Fibroblast of villous mesenchyme (primary cell): ENCODE results near the genes PSMD13 and PTDSS2.

GRCh38 chr11:204382-205199 lies 2.6 kb downstream of the BET1L start:
- CAGE, long polyA plus RNA, result no peak

DNA sequence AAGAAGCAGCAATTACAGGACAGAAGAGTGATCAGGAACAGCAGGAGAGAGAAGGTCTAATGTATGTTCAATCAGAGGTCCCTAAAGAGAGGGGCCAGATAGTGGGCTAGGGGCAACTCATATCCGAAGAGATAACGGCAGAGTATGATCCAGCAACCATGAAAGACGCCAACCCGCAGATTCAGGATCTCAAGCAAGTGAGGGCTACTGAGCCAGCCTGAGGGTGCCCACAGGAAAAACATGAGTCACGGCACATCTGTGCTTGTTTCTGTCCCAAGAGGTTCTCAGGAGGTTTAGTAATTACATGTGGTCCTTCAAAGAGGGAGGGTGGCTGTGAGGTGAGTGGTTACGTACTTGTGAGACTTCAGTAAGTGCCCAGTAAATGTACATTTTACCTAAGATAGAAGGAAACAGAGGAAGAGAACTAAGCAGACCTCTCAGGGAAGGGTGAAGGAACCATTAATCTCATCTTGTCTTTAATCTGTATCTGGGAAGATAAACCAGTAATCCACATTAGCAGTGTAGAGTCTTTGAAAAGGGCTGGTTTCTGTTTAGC lies 10.4 kb downstream of the SIRT3 start:
- CAGE, long polyA plus RNA, result no peak

DNA sequence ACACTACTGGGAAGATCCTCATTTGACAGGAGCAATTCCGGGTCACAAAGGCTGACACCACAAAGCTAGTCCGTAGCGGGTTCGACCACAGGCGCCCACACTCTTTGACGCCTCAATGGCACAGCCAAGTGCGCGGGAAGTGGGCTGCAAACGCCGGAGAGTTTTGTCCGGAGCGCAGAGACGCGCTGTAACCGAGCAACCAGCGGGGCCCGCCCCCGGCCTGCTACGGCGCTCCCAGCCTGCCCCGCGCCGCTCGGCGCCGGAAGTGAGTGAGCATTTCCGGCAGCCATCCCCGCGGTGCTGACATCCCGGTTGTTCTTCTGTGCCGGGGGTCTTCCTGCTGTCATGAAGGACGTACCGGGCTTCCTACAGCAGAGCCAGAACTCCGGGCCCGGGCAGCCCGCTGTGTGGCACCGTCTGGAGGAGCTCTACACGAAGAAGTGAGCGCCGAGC lies at the start of gene PSMD13:
Gene PSMD13 (plus strand): TSS at position 272 of the 453 bp plus-strand sequence.
- CAGE, long polyA plus RNA, result no peak

GRCh38 chr11:309025-309844 lies 1.6 kb downstream of the IFITM2 start:
- CAGE, long polyA plus RNA, result no peak

DNA sequence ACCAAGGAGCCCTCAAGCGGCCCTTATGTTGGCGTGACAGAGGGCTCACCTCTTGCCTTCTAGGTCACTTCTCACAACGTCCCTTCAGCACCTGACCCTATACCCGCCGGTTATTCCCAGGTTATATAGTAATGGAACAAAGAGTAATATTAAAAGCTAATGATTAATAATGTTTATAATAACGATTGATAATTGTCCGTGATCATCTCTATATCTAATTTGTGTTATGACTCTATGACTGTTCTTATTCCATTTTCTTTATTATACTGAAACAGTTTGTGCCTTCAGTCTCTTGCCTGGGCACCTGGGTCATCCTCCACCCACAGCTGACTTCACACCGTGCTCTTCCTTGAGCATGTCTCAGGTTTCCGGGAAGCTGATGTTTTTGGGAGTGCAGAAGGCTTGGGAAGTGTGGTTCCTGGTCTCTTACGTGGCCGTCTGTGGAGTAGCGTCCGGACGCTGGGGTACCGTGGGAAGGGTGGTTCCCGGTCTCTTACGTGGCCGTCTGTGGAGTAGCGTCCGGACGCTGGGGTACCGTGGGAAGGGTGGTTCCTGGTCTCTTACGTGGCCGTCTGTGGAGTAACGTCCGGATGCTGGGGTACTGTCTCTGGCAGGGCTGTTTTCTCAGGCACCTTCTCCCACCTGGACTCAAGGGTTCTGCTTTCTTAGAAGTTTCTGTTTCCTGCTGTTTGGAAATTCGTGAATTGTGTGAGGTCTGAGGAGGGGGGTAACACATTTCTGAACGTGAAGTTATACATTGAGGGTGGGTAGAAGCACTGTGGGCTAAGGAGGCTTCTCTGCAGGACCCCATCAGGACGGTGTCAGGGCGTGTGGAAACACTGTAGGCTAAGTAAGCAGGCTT lies 5.0 kb upstream of the IFITM3 start:
- CAGE, long polyA plus RNA, result no peak

DNA sequence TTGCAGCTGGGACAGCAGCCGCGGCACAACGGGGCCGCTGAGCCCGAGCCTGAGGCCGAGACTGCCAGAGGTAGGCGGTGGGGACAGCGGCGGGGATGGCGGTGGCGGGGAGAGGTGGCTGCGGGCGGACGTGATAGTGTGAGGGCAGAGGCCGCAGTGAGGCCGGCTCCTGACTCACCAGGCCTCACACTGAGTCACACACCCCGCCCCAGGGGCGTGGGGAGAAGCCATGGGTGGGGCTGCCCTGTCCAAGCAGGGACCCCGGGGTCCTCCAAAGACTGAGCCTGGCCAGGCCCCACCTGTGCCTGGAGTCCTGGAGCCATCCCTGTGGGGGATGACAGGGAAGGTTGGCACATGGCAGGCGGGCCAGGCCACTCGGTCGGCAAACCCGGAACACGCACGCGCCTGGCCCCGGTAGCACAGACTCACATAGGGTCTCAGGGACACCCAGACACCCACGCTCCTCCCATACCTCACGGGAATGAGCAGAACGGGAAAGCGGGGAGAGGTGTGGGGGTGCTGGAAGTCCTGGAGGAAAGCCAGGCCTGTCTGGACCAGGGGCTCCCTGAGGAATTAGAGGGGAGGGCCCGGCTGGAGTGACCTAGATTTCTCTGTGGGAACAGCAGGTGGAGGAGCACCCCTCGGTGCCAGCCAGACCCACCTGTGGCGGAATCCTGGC lies 585 bp downstream of the PKP3 start:
- CAGE, long polyA plus RNA, result no peak

DNA sequence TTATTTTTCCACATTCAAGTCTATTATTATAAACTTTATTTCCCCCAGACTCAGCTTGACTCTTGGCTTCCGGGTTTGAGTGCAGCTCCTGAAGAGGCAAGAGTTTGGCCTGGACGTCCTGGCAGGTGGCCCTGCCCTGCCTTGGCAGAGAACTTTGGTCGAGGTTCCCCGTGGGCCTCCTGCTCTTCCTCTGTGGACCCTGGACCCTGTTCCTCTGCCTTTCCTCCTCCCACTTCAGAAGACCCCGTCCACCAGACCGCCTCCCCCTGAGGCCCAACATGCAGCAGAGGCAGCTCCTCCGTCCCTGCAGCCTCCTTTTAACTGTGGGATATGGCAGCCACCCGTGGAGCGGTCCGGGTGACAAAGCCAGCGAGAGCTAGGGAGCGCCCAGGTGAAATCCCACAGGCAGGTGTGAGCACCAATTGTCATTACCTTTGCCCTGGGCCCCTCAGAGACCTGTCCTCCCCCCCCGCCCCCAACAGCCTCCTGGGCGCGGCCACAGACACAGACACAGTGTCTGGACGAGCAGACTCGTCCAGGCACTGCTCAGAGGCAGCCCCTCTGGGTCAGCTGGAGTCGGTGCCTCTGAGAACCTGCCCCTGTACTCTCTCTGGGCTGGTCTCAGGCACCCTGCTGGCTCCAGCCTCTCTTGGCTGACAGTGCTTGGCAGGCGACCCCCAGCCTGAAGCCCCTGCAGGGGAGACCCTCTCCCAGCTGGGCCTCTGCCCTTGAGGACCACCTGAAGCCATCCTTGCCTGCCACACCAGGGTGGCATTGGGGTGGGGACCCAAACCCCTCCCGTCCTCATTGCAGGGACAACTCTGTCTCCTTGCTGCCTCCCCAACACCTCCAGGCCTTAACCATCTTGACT lies 4.1 kb upstream of the ANO9 start:
- CAGE, long polyA plus RNA, result no peak

DNA sequence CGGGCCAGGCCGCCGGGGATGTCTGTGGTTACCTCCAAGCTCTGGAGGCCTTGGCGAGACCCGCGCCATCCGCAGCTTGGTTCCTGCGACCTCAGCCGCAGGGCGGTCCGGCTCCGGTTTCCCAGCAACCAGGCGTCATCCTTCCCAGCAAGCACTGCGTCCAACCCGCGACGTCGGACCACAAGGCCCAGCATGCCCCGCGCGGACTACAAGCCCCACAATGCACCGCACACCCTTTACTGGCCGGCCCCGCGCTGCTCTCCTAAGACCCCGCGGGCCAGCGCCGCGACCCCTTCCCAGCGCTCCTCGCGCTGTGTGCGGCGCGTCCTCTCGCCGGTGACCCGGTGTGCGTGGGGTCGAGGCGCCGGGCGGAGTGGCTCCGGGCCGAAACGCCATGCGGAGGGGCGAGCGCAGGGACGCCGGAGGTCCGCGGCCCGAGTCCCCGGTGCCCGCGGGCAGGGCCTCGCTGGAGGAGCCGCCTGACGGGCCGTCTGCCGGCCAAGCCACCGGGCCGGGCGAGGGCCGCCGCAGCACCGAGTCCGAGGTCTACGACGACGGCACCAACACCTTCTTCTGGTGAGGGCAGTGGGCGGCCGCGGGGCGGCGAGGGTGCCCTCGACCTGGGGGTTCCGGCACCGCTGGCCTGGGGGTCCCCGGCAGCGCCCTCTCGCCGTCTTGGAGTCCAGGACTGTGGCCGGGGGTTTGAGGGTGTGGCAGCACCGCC lies at the start of gene PTDSS2:
Gene PTDSS2 (plus strand): TSS at position 218 of the 724 bp plus-strand sequence.
- CAGE, long polyA plus RNA, result no peak

- CAGE, long polyA plus RNA, result no peak
Measured at GRCh38 chr11:514597-515011, 7.6 kb upstream of the RNH1 start.

DNA sequence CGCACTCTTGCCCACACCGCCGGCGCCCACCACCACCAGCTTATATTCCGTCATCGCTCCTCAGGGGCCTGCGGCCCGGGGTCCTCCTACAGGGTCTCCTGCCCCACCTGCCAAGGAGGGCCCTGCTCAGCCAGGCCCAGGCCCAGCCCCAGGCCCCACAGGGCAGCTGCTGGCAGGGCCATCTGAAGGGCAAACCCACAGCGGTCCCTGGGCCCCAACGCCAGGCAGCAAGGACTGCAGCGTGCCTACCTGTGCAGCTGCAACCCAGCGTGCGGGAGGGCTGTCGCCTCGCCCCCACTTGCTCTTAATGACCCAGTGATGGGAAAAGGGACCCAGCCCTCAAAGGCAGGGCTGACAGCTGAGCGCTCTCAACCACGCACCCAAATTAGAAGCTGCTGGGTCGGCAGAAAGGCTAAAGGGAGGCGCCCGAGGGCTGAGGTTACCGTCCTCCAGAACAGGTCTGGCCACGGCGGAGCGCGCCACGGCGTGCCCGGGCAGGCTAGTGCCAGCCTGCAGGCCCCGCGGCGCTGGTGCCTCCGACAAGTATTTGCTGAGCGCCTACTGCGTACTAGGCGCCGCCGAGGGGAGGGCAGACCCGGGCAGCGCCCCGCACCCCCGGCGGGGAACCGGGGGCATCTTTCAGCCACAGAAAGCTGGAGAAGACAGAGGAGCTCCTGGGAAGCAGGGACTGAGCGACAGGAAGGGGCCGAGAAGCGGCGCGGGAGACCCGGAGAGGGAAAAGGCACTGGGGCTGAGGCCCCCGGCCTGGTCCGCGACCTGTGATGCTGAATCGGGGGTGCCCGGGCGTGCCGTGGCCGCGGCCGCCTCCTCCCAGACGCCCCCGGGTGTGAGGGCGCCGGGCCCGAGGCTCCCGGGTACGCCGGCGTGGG lies 862 bp downstream of the HRAS start:
- CAGE, long polyA plus RNA, result no peak

- CAGE, long polyA plus RNA, result no peak
Measured at GRCh38 chr11:657764-658114, 20.7 kb downstream of the DRD4 start.

DNA sequence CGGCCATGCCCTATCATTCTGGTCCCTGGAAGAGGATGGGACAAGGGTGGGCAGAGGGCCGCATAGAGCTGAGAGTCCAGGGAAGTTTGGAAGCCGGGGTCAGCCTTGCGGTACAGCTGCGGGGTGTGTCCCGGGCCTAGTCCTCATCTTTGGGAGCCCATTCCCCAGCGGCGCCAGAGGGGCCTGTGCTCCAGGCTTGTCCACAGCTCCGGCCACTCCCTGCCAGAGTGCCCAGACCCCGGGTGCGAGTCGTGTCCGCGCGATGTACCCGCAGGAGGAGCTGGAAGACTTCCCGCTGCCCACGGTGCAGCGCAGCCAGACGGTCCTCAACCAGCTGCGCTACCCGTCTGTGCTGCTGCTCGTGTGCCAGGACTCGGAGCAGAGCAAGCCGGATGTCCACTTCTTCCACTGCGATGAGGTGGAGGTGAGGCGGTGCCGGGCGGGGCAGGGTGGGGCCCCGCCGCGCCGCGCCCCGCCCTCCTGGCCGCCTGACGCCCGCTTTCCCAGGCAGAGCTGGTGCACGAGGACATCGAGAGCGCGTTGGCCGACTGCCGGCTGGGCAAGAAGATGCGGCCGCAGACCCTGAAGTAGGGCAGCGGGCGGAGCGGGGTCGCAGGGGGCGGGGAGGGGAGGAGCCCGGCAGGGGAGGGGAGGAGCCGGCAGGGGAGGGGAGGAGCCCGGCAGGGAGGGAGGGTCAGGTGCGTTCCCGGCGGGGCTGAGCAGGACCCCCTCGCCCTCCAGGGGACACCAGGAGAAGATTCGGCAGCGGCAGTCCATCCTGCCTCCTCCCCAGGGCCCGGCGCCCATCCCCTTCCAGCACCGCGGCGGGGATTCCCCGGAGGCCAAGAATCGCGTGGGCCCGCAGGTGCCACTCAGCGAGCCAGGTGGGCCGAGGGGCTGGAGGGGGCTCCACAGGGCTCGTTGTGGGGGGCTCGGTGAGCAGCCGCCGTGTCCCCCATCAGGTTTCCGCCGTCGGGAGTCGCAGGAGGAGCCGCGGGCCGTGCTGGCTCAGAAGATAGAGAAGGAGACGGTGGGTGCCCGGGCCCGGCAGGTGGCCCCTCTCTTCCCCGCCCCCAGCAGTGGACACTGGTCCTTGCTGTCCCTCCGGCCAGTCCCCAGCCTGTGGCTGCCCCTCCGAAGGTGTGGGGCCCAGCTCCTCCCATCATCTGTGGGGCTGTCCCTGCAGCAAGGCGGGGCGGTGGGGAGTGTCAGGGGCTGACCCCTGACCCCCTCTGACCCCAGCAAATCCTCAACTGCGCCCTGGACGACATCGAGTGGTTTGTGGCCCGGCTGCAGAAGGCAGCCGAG lies 14.7 kb downstream of the EPS8L2 start:
- CAGE, long polyA plus RNA, result no peak

DNA sequence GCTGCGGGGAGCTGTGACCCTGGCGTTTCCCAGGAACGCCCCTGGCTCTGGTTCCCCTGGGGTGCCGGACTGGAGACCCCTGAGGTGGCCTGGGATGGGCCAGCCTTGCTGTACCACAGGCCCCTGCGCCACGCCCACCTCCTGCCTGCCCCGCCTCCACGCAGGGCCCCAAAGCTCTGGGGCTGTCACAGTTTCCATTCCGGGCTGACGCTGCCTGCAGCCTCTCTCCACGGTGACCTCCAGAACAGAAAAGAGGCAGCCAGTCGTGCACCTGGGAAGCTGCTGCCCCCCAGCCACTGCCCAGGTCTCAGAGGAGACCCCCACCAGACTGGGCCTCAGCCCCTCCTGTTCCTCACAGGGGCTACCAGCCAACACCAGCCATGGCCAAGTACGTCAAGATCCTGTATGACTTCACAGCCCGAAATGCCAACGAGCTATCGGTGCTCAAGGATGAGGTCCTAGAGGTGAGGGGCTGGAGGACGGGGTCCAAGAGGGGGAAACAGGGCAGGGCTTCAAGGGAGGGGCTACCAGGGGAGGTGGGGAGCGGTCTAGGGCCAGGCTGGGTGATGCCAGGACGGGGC lies 18.4 kb downstream of the EPS8L2 start:
- CAGE, long polyA plus RNA, result no peak

GRCh38 chr11:746335-746668 lies 962 bp upstream of the TALDO1 start:
- CAGE, long polyA plus RNA, result no peak

GRCh38 chr11:782427-782715 lies 5.1 kb upstream of the GATD1 start:
- CAGE, long polyA plus RNA, result no peak

DNA sequence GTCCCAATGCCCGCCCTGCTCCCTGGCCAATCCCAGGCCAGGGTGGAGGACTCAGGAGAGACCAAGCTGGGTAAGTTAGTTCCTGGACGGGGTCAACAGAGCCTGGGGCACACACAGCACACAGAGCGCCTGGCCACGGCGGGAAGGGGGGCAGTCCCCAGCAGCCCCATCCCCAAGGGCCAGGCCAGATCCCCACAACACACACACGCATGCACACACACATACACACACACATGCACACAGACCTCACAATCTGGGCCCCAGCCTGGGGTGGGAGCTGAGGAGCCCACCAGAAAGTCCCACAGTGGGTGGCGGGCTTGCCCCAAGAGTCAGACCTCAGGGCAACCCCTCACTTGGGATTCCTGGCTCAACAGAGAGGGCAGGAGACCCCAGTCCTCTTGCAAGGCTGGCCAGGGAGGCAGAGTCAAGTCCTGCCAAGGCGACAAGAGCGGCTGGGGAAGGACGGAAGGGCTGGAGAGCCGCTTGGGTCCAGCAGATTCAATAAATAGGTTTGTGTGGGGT lies 1.2 kb upstream of the CEND1 start:
- CAGE, long polyA plus RNA, result no peak

GRCh38 chr11:795892-796620 lies 2.0 kb downstream of the SLC25A22 start:
- CAGE, long polyA plus RNA, result no peak

GRCh38 chr11:796774-797034 lies 1.4 kb downstream of the SLC25A22 start:
- CAGE, long polyA plus RNA, result no peak

- CAGE, long polyA plus RNA, result no peak
Measured at GRCh38 chr11:838265-839381, 3.7 kb downstream of the POLR2L start.

- CAGE, long polyA plus RNA, result no peak
Measured at GRCh38 chr11:850506-851084, 7.9 kb downstream of the TSPAN4 start.